ENCODE measurements around a stretch of chr2.

GRCh38 chr2:60931715-60932165 is 50.4 kb downstream of the REL start:
- PRO-cap = no peak

GRCh38 chr2:60973374-60973954 is 44.1 kb upstream of the PEX13 start:
- PRO-cap = no peak

GRCh38 chr2:61176470-61176763 is 14.4 kb downstream of the C2orf74 start:
- PRO-cap = bidirectional peak, plus-strand start at chr2:61176941, minus-strand start at chr2:61176673

GRCh38 chr2:61178719-61179535 is 16.9 kb downstream of the C2orf74 start:
- PRO-cap = no peak

GRCh38 chr2:61460025-61460669 is 10.7 kb downstream of the USP34 start:
- PRO-cap = bidirectional peak, plus-strand start at chr2:61460362, minus-strand start at chr2:61460315

DNA sequence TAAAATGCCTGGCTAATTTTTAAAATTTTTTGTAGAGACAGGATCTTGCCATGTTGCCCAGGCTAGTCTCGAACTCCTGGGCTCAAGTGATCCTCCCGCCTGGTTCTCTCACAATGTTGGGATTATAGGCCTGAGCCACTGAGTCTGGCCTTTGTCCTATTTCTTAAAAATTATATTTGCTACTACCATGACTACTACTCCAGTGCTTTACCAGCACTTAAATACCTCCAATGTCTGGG is 147.3 kb downstream of the FAM161A start:
- PRO-cap = no peak

- PRO-cap = no peak
These were observed 139.6 kb downstream of the FAM161A start for GRCh38 chr2:61714166-61714675.

DNA sequence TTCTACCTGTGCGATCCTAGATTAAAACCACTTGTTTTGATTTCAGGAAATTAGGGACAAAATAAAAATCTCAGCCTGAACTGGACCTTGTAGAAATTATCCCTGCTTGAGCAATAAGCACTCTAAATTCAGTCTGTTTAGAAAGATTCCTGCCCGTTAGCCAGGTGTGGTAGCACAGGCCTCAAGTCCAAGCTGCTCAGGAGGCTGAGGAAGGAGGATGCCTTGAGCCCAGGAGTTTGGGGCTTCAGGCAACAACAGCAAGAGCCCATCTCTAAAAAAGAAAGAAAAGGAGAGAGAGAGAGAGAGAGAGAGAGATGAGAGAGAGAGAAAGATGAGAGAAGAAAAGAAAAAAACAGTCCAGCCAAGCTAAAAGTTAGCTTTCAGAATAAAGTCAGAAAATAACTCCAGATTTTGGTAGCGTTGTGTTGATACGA is 57.1 kb upstream of the B3GNT2 start:
- PRO-cap = no peak

DNA sequence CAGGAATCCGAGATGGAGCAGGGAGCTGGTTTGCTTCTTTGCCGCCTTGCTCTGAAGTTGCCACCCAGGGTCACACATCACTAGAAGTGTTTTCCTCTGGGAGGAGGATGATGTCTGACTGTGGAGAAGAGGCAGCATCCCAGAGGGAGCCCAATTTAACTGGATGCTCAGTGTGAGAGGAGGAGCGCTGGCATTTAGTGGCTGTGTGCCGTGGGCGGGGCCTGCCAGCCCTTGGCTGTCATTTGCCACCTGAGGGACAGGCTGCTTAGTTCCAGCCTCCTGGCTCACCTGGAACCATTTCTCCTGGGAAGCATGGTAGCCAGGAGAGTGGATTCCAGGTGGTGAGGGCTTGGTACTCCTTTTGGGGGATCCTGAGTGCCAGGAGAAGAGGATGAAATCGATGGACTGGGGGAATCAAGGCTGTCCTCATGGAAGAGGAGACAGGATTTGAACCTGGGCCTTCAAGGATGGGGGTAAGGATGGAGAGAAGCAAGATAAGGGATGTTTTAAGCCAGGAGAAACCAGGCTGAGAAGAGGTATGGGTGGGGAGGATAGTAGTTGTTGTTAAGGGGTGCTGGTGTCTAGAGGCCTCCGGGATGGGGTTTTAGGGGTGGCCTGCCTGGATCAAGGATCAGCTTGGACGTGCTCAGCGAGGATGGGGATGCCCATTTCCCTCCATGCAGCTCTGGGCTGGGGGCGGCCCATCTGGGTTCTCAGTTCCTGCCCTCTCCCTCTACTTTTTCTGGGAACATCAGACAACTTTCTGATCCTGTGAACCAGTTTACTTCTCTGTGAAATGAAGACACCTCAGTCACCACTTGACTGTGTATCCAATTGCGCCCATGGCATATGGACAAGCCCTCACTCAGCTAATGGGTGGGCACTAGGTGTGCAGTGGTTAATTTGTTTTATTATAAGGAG is 9.9 kb downstream of the B3GNT2 start:
- PRO-cap = no peak

DNA sequence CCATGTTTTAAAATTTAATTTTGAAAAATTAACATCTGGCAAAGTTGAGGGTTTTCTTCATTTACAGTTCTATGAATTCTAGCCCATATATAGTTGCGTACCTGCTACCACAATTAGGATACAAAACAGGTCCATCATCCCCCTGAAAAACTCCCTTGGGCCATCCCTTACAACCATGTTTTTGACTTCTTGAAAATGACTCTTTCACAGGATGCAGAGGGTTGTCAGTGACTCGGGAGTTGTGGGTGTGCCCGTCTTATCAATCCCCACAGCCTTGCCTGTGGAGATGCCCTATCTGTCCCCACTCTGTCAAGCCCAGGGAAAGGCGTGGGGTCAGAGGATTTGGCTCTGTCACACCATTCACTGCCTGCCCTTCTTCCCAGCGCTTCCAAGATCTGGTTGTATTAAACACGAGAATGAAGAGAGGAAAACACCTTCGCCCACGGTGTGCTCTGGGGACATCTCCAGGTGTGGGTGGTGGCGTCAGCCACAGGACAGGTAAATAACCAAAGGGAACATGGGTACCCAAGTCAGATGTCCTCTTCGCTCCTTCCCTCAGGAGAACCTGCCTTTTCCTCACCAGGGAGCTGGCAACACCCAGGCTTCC is 100.1 kb downstream of the B3GNT2 start:
- PRO-cap = no peak

DNA sequence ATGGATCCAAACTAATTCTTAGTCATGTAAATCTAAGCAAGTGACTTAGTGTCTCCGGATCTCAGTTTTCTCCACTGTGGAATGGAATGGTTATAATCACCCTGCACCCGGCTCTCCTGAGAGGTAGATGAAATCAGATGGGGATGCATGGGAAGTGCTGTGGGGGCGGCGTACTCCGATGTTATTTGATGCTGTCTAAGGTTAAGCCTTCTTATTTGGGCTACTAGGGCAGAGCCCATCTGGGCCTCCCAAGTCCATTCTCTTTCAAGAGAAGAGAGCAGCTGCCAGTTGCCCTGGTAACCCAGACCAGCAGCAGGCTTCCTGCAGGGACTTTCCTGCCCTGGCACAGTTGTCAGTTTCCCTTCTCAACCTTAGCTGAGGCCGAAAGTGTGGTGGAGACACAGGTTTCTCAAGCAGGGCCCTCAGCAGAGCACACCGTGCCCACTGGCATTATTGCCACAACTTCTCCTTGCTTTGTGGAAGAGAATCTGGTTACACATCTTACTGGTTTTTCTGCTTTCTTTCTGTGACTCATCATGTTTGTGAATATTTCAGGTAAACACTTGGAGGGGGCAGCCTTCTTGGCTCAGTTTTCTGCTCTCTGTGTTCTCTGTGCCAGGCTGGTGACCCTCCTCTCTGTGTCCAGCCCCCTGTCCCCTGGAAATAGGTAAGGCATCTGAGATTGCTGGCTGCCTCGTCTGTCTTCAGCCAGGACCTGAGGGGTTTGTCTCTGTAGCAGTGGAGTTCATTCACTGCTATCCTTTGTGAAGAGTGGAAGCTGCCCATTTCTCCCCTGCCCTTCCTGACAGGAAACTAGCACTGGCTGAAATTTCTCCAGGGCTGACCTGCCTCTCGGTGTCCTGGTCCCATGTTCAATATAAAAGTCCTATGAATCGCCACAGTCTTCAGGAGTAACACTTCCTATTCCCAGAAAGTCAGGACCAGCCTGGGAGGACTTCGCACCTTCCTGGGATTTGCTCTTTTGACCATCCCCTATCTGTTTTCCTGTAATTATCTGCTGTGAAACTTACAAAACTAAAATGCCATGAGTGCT is 111.0 kb downstream of the B3GNT2 start:
- PRO-cap = no peak

DNA sequence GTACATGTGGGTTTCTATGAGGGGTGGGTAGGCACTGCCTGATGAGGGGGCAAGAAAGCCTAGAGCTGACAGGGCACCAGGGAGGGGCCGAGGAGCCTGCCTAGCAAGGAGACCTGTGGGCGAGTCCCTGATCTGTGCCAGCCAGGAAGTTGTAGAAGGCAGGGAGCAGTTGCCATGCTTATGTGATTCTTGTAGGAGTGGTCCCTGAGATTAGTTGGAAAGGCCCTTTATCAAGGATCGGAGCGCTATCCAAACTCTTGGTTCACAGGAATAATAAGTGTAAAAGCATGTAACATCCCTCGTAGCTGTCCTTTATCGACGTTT is 111.8 kb downstream of the B3GNT2 start:
- PRO-cap = no peak

DNA sequence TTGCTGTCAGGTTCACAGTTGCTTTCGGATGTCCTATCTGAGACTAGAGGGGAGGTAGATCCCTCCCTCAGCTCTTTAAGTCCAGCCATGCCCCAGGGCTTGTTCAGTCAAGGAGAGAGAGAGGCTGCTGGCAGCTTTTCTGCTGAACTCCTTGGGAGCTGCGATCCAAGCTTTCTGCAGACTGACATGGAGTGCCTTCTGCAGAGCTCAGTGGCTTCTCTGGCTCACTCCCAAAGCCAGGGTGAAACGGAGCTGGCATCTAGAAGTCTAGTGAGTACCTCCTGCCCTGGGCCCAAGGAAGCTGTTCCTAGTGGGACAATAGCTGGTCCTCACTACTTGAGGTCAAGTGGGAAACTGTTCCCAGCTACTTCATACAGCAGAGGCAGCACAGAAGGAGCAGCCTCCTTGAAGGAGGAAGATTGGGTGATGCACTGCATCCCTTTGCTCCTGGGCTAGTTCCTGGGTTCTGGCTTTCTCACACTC is 62.5 kb downstream of the TMEM17 start:
- PRO-cap = no peak

- PRO-cap = no peak
These were observed 17.0 kb downstream of the TMEM17 start for GRCh38 chr2:62488951-62489451.

DNA sequence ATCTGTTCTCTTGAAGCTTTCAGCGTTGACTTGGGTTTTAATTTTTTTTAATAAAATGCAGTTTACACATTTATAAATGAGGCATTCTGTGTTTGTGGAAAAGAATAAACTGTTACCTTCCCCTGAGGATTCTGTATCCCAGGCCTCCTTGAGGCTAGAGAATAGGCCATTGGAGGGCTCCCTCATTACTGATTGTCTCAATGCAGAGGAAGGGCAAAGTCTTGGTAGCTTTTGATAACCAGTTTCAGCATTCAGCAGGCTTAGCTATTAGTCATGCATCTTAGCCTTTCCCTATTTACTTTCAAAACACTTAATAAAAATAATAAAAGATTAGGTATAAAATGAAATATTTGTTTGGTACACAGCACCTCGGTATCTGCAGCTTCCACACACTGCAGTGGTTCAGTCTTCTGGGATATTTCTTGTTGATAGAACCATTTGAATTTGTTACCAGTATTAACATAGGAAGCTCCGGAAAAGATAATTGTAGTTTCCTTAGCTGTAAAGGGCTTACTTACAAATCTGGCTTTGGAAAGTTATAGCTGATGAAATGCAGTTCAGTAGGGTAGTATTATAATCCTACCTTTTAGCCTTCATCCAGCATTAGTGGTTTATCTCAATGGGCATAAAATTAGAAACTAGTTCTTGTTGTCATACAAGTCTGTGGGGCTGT is 57.9 kb upstream of the OTX1 start:
- PRO-cap = no peak

GRCh38 chr2:63025603-63026238 is 24.9 kb upstream of the OTX1 start:
- PRO-cap = no peak

DNA sequence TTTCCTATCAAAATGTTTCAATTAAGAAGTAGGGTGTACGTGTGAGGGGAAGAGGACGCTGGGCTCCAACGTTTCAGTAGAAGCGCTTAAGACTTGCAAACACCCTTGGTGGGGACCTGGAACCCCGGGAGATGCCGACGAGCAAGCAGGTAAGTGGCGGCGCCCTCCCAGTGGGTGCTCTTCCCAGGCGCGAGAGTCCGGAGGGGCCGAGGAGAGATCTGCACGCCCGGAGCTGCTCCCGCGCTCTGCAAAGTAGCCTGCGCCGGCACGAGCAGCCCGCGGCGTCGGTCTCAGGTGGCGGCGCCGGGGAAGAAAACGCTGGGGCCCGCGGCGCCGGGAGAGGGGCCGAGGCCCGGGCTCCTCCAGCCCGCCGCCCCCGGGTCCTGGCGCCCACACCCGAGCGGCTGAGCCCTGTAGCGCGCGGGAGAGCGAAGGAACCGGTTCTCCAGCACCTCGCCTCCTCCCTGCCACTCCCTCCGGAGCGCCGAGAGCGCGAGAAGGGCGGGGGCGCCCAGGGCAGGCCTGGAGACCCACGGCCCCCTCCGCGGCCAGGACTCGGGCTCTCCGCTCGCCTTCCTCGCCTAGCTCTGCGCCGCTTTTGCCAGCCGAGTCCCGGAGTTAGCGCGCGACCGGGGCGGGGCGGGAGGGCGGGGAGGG is 498 bp upstream of the OTX1 start:
- PRO-cap = bidirectional peak, plus-strand start outside the sequence, minus-strand start at position 600 of the sequence

DNA sequence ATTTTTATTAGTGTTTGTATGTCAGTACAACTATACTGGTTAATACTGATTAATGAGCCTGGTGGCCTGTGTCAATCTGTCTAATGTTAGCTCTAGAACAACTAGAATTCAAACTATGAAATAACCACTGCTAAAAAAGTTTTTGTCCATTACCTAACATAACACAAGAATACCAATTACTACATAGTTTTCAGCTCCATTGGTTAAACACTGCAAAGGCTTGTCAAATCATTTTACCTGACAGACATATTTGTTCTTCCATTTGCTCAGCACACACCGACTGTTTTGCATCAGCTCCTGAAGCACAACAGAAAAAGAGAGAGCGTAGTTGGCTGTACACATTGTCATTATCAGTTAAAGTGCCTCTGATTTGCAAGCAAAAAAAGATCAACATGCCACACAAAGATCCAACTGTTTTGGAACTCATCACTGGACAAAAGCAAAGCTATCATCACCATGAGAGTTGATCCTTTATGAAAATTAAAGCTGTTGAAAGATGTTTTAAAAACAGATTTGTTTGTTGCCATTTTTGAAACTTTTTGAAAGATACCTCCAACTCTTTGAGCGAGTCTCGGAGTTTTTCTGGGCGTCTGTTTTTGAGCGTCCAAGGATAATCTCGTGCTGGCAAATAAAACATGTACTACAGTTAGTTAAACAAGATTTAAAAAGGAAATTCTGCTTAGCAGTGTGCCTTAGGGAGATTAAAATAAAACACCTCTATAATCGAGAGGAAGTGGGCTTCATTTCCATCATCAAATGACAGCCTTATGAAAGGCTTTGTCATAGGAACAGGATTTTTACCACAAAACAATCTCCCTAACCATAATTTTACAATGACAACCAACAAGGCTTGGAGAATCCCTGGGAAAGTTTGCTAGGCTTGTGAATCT is 103.7 kb downstream of the WDPCP start:
- PRO-cap = no peak

DNA sequence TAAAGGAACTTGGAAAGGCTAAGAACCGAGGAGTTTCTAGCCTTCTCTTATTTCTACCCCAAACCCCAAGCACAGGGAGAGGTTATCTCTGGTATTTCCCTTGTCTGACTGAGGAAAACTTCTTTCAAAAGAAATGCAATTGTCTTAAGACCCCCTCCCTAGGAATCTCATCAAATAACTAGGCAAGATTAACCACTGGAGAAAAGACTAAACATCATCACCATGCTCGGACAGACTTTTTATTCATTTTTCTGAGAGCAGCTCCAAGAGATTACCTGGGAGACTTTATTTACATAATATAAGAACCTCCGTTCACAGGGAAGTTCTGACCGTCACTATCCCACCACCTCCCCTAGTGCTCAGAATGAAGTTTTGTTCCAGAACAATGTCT is 25.0 kb downstream of the MDH1 start:
- PRO-cap = no peak

- PRO-cap = no peak
These were observed 25.8 kb downstream of the MDH1 start for GRCh38 chr2:63614453-63614987.